Foreskin keratinocyte (primary cell): ENCODE data around the genes PCDH11X and FAM133A.

DNA sequence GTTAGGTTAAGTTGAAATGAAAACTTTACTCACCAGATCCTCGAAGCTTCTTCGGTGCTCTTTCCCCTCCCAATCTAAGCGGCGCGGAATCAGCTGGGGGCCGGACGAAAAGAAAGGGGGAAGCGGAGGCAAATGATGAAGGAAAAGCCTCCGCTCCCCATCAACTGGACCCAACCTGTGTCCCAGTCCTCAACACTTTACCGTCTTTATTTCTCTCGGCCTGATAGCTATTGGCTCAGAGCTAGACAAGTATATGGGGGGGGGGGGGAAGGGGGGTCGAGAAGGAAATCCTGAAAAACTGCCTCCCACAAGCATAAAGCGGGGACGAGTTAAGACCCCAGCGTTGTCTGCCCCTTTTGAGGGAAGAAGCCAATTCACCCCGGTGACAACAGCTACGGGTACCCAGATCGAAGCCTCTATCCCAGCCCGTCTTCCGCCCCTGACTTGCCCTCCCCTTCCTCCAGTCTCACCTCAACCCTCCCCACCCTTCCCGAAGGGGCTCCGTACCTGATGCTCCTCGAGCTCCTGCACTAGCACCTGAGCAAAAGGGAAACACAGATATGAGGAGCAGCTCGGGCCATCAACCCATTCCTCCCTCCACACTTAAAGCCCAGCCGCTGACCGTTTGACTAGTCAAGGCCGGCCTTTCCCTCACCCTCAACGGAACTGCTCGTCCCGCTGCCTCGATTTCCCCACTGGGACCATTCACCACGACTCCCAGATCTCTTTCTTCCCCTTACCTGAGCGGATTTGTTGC, 993 bp downstream of the BRWD3 start:
- RAMPAGE, total RNA: no peak

DNA sequence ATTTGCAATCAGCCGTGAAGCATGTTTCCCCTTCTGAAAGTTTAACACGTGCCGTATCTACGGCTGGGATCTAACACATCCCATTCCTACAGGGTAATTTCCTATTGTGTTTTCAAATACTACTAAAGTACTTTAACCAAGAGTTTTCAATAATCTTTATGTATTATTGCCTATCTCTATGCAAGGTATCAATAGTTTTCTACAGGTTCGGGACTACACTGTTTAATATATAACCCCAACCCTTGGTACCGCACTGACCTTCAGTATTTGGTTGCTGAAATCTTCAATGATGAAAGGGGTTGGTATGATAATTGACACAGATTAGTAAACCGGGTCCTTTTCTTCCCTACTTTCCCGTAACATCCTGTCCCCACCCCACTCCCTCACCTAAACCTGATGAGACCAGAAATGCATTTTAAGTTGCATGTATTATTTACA, 825 bp upstream of the BRWD3 start:
- RAMPAGE, total RNA: no peak

- RAMPAGE, total RNA: no peak
These were observed 85.7 kb downstream of the HMGN5 start for GRCh38 chrX:81116058-81116393.

DNA sequence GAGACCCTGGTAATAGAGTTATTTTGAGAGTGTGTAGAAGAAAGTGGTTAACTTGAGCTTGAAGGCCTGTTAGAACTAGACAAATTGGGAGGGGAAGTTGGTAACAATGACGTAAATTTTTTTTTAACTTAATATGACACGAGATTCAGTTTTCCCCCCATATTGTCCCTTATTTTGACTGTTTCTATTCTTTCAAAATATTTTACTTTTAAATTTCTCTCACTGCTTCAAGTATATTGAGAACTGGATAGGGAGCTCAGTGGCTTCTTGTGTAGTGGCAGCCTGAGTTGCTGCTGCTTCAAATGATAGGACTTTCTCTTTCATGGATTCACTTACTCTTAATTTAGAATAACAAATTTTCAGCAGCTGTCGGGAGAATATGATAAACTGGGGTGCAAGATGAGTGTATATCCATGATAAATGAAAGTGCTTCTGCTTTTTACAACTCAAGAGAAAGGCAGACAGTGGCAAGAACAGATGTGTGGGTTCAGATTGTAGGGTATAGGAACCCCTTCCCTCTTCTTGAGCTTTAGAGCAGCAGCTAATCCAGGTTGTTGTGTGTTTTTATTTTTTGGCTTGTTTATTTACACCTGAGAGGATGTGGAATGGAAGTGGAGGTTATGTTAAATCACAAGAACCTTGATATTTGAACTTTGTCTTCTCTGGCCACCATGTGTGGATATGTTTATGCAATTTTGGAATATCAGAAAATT, 981 bp downstream of the SH3BGRL start:
- RAMPAGE, total RNA: no peak

GRCh38 chrX:81262419-81262997, 60.6 kb downstream of the SH3BGRL start:
- RAMPAGE, total RNA: no peak

DNA sequence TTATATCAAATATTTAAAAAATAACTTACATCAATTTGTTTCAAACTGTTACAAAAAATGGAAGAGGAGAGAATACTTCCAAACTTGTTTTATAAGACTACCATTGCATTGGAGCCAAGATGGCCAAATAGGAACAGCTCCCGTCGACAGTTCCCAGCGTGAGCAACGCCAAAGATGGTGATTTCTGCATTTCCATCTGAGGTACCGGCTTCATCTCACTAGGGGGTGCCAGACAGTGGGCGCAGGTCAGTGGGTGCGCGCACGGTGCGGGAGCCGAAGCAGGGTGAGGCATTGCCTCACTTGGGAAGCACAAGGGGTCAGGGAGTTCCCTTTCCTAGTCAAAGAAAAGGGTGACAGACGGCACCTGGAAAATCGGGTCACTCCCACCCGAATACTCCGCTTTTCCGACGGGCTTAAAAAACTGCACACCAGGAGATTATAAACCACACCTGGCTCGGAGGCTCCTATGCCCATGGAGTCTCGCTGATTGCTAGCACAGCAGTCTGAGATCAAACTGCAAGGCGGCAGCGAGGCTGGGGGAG, 149.7 kb upstream of the POF1B start:
- RAMPAGE, total RNA: no peak

- RAMPAGE, total RNA: no peak
These were observed at the start of gene PCDH11X for GRCh38 chrX:91779054-91779638. TSS of gene PCDH11X (plus strand) at chrX:91779375.

GRCh38 chrX:92105114-92105718, 326.0 kb downstream of the PCDH11X start:
- RAMPAGE, total RNA: no peak

GRCh38 chrX:93673847-93674558, at the start of gene FAM133A:
TSS of gene FAM133A (plus strand) at chrX:93674206.
- RAMPAGE, total RNA: no peak

DNA sequence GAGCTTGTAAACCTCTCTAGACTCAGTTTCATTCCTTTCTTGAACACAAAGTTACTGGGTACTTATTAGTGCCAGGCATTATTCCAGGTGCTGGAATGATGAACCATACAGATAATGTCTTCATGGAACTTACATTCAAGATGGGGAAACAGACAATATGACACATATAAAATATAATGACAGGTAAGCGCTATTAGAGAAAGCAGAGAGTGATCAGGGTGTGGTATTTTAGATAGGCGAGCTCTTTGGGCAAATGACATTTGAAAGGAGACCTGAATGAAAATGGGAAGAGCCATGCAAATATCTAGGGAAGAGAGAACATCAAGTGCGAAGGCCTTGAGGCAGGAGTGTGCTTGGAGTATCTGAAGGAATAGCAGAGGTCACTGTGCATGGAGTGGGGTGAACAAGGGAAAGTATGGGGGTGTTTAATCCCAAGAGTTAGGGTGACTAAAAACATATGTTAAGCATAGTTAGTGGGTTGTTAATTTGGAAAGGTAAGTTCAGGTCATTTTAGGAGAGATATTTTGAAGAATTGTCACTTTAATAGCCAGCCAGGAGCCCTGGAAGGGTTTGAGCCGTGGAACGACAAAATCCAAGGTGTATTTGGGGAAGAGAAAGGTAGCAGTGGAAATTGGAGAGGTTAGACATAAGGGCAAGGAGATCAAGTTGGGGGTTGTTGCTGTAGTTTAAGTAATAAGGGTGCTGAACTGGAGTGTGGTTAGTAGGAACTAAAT, 83.9 kb downstream of the DIAPH2 start:
- RAMPAGE, total RNA: no peak

- RAMPAGE, total RNA: no peak
These were observed 99.0 kb upstream of the RPA4 start for GRCh38 chrX:96784590-96785144.

DNA sequence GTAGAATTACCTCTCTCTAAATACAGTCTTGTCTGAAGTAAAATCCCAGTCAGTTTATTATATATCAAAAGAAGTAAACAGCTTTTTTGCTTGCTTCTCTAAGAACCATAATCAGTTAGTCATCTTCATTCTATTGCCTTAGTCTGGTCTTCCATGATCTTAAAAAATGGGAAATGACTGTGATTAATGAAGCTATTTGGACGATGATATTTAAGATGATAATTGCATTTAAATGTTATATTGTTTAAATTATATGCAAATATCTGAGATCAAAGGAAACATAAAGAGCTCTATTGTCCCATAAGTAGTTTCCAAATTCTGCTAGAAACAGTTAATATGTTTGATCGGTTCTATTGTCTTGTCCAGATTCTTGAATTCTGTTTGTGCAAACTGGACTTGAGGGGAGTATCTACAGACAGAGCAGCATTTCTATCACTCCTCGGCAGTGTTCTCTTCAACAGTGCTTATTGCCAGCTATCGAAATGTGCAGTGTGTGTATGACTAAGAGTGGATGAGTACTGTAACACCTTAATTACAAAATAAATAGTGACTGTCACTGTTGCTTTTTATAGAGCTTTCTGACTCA, 274.4 kb downstream of the RPA4 start:
- RAMPAGE, total RNA: no peak

DNA sequence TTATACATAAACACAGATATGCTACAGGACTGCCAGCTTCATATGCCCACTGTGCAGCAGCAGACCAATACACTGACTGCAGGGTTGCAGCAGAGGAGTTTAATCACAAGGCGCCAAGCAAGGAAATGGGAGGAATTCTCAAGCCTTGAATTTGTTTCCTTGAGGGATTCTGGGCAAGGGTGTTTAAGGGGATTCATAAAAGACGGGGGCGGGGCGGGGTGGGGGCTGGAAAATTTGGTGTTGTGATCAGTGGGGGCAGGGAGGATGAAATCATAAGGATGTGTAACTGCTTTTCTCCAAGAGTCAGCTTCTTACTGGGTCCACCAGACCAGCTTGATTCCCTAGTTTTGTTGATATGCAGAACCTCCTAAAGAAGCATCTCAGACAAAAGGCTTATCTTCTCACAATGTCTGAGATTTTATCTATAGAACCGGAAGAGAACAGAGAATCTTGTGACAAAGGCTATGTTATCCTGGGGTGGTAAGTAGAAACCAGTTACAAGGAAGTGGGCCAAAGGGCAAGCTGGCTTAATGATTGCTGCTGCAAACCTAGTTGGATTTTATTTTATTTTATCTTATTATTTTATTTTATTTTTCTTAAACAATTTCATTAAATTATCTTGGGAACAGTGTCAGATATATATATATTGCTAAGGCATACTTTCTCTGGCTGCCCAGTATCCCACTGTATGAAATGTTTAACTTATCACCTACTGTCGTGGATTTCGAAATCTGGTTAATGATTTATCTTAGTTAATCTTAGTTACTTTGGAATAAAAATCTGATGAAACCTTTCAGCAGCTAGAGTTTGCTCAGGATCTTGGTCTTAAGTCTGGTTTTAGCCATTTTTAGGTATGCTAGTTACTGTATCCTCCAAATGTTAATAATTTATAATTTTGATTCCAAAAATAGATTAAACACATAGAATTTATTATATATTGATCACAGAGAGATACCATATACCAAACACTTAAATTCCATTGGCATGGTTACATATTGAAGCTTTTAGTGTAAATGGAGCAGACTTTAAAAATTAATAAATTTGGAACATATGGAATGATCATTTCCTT, 276.5 kb downstream of the RPA4 start:
- RAMPAGE, total RNA: no peak

DNA sequence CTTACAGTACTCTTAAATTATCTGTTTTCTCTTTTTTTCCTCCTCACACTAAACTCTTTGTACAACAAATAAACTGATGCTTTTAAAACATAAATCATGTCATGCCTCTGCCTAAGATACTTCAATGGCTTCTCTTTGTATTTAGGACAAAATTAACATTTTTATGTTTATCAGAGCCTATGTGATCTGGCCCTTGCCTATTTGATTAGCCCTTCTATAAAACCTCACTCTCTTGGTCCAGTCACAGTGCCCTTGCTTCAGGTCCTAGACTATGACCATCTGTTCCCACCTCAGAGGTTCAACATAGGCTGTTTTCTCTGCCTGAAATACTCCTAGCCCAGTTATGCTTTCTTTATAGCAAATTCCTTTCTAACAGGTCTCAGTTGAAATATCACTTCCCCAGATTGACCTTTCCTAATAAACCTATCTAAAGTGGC, 226.8 kb downstream of the PCDH19 start:
- RAMPAGE, total RNA: no peak

GRCh38 chrX:100649509-100650279, 5.7 kb downstream of the SRPX2 start:
- RAMPAGE, total RNA: no peak

DNA sequence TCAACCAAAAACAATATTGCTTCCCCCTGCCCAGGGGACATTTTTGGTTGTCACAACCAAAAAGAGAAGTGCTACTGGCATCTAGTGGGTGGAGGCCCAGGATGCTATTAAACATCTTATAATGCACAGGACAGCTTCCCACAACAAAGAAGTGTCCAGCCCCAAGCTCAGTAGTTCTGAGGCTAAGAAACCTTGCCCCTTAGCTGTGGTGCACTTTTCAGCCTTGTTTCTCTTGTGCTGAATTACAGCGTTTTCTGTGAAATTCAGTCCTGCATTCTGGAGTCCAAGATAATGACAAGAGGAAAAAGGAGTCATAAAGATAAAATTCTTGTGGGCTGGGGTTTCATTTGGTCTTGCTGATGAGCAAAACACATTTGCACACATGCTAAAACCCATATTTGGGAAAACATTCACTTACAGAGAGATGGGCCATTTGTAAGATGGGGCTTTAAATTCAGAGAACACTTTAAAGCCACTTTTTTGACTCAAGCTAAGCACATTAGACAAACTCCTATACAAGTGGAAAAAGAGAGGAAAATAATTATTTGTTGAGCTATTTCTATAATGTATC, 11.3 kb upstream of the SYTL4 start:
- RAMPAGE, total RNA: no peak

DNA sequence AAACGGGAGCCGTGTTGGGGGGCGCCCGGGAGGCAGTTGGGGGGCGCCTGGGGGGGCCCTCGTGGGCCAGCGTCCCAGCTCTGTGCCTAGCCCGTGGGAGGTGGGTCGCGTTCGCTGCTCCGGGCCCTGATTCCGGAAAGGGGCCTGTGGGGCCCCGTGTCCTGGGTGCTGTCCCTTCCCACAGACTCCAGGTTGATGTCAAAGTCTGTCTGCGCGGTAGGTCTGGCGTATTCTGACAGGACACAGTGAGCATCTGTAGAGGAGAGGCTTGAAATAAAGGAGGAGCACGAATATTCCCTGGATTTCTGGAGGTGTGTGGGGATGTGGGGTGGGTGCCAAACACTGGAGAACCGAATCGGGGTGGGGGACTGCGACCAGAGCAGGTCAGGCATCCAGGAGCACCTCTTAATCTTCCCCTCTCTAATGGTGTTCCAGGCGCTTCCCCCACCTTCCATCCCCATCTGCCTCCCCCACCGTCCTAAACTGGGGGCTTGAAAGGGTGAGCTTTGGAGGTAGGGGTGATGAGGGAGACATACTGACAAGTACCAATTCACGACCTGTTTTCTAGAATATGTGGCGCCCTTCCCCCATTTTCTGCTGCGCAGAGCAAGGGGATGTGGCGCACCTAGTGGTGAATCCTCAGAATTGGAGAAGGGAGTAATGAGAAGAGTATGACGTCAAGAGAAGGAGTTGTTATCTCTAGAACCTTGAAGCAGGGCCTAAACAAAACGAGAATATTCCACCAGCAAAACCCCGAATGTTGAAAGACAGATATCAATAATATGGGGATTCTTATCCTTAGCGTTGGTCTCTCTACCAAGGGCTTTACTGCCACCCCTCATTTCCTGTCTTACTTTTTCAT, 903 bp downstream of the GPRASP1 start:
- RAMPAGE, total RNA: no peak

GRCh38 chrX:102655267-102655847, 4.1 kb downstream of the GPRASP1 start:
- RAMPAGE, total RNA: no peak

DNA sequence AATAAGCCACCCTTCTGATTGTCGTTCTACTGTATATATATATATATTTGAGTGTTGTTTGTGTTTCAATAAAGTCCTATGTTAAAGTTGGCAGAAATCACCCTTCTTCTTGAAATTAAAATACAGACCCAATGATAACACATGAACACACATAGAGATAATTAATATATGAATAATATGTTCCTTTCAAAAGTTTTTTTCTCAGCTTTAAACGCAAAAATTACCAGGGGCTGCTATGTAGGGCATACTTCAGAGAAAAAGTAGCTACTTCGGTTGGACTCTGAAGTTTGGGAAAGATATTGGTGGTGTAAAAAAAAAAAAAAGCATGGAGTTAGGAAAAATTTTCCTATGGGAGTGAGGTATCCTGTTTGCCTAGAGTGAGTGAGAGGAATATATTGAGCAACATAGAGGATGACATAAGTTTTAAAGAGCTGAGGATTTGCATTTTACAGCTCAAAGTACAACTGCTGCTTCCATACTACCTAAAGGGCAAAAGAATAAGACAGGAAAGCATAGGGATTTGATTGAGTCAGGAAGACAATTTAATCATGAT, 7.2 kb downstream of the GPRASP1 start:
- RAMPAGE, total RNA: no peak

DNA sequence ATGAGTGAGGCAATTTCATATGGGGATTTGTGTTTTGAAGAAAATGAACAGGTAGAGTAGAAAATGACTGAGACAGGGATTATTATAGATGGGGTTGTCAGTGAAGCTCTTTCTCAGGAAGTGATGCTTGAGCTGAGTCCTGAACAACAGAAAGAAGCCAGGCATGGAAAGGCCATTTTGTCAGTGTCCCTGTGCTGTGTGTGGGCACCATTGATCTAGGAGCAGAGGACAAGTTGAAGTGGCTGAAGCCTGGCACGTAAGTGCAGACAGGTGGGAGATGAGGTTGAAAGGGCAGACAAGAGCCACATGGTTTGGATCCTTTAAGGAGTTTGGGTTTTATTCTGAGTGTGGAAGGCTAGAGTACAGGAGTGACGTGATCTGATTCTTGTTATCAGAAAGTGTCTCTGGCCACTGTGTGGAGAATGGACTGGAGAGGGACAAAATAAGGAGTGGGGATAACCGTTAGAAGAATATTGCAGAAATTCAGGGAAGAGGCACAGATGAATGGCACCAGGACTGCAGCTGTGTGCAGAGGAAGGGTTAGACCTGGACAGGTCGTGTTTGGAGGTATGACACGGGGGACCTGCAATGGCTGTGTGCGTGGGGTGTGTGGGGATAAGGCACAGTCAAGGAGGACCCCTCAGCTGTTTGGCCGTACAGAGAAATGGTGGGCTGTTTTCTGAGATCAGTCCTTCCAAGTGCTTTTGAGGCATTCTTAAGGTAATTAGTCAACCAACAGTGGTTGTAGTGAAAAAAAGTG, 94.7 kb downstream of the GPRASP3 start:
- RAMPAGE, total RNA: no peak